ENCODE results near the genes EHD2 and PLA2G4C.

- PRO-cap, result bidirectional peak, plus-strand start at chr19:47226274, minus-strand start at chr19:47226367
These were observed 5.1 kb downstream of the BBC3 start for GRCh38 chr19:47225748-47226424.

DNA sequence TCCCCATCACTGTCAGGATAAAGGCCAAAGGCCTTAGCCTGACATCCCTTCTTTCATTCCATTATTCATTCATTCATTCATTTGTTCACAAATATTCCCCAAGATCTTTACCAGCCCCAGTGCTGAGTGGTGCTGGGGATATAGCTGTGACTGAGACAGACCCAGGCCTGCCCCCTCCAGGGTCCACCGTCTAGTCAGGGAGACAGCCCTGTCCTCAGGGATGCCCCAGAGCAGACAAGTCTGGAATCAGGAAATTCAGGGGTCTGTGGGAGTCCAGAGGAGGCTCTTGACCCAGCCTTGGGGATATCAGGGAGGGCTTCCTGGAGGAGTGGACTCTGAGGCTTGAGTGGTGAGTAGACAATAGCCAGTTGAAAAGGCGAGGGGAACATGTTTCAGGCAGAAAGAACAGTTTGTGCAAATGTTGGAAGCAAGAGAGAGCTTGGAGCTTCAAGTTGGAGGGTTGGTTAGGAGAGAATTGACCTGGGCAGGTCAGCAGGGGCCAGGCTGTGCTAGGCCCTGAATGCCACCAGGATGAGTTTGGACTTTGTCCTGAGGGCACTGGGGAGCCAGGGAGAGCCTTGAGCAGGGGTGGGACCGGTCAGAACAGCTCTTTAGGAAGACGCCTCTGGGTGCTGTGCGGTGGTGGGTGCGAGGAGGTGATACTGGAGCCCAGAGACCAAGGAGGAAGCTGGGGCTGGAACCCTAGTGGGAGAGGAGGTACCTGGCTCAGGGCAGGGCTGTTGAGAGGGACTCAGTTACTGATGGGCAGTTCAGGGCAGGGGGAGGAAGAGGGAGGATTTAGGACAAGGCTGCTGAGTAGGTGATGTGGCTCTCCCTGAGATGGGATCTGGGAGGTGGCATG lies 2.7 kb downstream of the CCDC9 start:
- PRO-cap, result no peak

DNA sequence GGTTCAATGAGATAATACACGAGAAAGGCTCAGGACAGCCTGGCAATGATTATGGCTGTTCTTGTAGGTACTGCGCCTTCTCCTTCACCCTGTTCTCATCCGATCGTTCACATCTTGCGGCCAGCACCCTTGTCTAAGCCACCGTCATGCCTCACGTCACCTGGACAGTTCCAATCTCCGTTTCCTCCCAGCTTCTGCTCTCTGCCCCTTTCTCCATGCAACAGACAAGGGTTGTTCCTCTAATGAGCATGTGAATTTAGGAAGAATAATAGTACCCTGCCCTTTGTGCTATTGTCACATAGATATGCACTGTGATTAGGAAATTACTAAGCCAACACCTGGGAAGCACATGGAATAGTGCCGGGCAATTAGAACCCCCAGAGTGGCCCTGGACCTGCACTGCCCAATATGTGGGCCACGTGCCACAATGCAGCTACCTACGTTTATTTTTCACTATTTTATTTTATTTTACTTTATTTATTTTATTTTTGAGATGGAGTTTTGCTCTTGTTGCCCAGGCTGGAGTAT lies 4.3 kb downstream of the C5AR1 start:
- PRO-cap, result no peak

GRCh38 chr19:47316698-47317235 lies 7.1 kb downstream of the C5AR1 start:
- PRO-cap, result no peak

DNA sequence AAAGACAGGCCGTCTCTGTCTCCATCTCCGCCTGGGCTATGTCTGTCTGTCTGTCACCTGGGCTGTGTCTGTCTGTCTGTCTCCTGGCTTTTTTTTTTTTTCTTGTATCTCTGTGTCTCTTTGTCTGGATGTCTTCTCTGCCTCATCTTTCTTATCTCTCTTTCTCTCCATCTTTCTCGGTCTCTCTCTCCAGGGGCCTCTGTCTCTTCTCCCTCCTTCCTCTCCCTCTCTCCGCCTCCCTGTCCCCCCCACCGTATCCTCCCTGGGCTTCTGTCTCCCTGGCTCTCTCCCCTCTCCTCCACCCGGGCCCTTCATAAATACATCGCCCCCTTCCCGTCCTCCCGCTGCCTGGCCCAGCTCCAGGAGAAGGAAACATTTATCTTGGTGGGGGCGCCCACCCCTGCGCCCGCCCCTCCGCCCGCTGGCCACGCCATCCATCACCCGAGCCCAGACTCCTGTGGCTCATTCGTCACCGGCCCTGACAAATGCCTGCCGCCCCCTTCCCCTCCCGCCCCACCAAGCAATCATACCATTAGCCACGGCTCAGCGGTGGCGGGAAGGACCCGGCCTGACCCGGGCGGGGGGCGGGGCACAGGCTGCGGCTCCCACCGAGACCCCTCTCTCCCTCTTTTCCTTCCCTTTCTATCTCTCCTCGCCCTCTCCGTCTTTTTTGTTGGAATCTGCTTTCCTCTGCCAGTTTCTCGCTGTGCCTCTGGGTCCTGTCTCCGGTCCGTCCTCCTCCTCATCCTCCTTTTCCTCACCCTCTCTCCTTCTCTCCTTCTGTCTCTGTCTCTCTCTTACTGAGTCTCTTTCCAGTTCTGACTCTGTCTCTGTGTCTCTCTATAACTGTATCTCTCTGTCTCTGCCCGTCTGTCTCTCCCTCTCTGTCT lies 2.6 kb upstream of the MEIS3 start:
- PRO-cap, result no peak

GRCh38 chr19:47435107-47435474 lies 15.8 kb upstream of the MEIS3 start:
- PRO-cap, result no peak

GRCh38 chr19:47492694-47493858 lies 9.1 kb upstream of the KPTN start:
- PRO-cap, result no peak

DNA sequence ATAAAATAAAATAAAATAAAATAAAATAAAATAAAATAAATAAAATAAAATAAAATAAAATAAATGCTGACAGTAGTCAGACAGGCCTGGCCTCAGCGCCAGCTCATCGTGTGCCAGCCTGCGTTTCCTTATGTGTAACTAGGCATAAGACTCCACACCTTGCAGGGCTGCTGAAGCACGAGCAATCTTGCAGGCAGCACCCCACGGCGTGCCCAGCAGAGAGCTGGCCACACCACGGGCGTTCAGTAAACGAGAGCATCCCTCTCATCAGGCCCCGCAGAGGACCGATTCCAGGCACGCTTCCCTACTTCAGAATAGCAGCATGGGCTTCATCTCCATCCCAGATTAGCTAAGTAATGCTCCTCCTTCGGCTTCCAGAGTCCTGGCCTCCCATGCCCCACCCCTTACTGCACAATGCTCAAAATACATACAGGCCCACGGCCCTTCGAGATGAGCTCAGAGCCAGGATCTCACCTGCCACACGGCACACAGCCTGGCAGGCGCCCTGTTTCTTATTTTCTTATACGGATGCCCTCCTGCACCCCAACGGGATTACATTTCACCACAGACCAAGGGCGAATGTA lies 5.5 kb downstream of the NAPA start:
- PRO-cap, result no peak

DNA sequence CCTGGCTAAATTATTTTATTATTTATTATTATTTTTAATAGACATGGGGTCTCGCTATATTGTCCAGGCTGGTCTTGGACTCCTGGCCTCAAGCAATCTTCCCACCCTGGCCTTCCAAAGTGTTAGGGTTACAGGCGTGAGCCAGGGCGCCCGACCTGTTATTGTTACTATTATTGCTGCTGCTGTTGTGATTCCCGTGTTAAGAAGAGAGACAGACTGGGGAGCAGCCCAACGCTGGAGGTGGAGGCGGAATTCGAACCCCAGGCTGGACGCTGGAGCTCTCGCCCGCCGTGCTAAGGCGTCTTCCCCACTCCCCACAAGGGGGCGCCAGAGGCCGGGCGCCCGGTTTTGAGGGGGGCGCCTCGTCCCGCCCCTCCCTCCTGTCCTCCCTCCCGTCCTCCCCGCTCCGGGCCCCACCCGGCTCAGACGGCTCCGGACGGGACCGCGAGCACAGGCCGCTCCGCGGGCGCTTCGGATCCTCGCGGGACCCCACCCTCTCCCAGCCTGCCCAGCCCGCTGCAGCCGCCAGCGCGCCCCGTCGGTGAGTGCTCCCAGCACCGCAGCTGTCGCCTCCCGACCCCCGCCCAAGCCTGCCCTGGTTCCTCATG lies at the start of gene EHD2:
TSS of gene EHD2 (plus strand) at position 425 of the 608 bp plus-strand sequence.
- PRO-cap, result no peak

DNA sequence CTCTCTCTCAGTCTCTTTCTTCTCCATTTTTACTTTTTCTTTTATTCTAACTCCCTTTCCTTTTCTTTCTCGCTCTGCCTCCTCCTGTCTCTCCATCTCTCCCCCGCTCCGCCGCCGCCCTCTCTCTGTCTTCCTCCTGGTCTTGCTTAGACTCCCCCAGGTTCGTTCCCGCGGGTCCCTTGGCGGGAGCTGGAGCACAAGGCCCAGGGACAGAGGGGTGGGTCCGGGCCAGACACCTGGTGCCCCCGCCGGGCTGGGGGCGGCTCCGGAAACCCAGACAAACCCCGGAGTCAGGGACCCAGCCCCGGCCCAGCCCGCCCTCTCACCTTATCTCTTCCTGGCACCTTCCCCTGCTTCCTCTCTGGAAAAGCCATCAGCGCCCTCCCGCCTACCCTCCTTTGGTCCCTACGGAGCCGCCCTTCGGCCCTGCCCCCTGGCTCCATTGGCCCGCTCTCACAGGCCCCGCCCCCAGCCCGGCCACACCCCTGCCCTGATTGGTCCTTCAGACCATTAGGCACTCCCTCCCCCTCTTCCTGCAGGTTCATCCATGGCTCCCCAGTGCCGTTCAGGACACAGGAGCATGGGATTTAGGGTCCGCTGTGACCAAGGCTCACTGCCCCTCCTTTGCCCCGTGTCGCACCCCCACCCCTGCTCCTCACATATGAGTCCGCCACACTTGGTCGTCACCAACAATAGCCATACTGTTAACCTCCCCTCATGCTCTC lies 15.3 kb upstream of the NOP53 start:
- PRO-cap, result no peak

- PRO-cap, result no peak
These were observed 3.0 kb downstream of the PLA2G4C start for GRCh38 chr19:48107471-48108196.

DNA sequence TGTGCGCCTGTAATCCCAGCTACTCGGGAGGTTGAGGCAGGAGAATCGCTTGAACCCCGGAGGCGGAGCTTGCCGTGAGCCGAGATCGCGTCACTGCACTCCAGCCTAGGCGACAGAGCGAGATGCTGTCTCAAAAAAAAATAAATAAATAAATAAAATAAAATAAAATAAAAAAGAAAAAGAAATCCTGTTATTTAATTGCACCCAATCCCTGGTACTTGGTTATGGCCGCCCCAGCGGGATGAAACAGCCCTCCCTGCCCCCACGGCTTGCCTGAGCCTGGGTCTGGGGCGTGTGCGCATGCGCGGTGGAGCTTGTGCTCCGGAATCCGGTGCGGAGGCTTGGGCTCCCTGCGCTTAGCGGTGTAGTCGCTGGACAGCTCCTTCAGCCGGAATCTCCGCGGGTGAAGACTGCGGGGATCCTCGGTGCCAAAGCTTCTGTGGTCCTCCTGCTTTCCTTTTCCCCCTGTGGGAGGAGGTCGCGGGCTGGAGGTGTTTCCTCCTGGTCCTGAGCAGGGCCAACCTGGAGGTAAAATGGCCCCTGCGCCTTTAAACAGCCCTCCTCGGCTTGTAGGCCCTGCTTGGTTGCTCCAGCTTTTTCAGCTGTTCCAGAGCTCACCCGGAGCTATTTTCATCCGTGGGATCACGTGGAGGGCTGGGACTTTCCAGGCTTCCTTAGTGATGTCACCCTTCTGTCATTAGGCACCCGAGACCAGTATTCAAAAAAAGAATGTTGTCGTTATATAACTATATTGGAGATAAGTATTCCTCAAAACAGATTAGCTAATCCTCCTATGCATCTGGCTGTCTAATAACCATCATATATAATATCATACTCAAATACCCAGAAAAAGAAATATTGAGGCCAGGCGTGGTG lies at the start of gene PLA2G4C:
TSS of gene PLA2G4C (minus strand) at position 604 of the 876 bp plus-strand sequence.
- PRO-cap, result no peak

DNA sequence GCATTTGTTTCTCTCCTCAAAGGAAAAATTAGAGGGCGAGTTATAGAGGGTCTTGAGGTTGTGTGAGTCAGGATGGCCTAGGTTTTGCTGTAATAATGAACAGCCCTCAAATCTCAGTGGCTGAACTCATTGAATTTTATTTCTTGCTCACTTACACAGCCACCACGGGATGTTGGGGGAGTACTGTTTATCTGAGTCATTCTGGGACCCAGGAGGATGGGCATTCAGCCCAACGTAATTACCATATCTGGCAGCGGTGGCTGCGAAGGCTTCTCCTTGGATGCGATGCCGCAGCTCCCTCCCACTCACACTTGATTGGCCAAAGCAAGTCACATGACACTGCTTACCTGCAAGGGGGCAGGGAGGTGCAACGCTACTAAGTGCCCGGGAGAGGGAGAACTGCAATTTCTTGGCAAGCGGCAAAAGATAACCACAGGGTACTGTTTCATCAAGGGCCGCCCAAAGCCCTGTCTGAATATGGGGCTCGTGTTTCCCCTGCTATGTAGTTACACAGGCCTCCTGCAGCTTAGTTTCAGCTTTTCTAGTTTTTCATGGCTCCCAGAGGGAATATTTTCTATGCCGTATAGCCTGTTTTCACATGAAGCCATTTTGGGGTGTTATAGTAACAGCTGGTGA lies 19.9 kb downstream of the ZSWIM9 start:
- PRO-cap, result bidirectional peak, plus-strand start at position 419 of the sequence, minus-strand start at position 117 of the sequence

DNA sequence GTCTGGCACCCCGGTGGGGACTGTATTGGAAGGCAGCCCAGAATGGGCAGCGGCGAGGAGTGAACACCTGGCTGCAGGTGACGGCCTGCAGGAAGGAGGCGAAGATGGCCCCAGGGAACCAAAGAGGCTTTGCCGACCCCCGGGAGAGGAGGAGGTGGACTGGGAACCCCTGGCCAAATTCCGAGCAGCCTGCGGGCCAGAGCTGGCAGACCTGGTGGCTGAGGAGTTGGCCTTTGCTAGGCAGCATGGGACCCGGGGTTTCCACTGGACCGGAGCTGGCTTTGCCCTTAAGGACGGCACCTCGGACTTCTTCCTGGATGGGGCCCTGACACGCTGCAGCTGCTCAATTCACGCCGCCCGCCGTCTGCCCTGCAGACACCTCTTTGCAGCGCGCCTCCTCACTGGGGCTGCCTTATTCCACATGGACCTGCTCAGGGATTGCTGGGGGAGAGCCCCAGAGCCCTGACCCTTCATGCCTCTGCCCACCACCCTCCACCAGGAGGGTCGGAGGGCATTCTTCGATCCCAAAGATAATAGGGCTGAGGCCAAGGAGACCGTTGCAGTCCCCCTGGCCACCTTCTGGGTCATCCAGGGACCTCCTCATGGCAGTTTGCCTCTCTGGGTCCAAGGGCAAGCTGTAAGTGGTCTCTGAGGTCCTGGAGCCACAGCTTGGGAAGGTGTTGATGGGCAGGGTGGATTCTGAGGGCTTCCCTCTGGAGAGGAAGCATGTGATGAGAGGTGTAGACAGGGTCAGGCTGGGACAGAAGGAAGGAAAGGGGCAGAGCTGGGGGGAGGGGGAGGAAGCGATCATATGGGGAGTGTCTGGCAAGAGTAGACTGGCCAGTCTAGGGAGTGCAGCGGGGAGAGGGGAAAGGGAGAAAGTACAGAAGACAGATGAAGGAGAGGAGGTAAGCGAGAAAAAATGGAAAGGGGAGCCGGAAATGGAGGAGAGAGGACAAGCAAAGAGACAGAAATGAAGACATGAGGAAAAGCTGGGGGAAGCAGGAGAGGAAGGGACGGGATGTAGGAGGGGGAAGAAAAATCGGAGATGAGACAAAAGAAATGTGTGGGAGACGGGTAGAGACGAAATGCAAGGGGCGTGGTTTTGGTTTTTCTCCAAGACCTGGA lies 26.2 kb downstream of the ZSWIM9 start:
- PRO-cap, result no peak

- PRO-cap, result unidirectional peak, plus-strand start at chr19:48330336; bidirectional peak, plus-strand start at chr19:48330565, minus-strand start at chr19:48330541
These were observed 4.9 kb downstream of the EMP3 start for GRCh38 chr19:48330048-48330761.

- PRO-cap, result no peak
These were observed 15.7 kb downstream of the TMEM143 start for GRCh38 chr19:48347865-48348642.

GRCh38 chr19:48398422-48398881 lies 5.0 kb downstream of the GRIN2D start:
- PRO-cap, result unidirectional peak, minus-strand start at chr19:48398815

- PRO-cap, result no peak
These were observed 3.1 kb upstream of the KCNJ14 start for GRCh38 chr19:48452226-48452660.

DNA sequence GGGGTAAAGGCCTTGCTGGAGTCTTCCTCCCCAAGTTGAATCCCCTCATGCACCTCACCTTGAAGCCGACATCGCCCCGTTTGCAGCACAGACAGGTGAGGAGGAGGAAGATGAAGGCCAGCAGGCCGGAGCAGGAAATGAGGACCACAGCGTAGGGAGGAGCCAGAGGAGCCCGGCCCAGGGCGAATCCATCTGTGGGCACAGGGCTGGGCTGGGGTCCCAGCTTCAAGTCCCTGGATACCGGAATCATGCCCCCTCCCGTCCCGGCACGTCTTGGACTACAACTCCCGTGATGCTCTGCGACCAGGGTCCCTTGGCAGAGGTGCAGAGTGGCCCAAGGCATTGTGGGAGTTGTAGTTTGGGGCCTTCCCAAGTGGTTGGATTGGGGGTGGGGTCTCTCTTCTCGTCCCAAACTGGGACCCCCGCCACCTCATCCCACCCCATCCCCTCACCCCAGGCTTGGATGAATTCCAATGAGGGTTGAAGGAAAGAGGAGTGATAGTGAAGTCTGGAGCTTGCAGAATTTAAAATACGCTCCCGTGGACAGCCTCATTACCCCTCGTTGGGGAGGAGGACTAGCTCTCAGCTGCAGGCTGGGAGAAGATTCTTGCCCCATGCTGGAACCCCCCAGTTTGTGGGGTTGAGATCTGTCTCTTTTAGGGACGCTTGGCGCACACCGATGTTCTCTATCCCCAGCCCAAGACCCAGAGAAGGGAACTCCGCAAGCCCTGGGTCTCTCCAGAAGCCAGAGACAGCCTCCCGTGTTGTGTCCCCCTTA lies 1.0 kb downstream of the LMTK3 start:
- PRO-cap, result no peak

- PRO-cap, result no peak
These were observed 7.1 kb upstream of the SULT2B1 start for GRCh38 chr19:48544638-48545456.

Measured in SUDHL5 (cell line).